PC-3 (cell line): ENCODE data around the gene JAG2.

- RAMPAGE, long total RNA, result no peak
Observed at GRCh38 chr14:104749050-104749539, 3.9 kb upstream of the SIVA1 start.

DNA sequence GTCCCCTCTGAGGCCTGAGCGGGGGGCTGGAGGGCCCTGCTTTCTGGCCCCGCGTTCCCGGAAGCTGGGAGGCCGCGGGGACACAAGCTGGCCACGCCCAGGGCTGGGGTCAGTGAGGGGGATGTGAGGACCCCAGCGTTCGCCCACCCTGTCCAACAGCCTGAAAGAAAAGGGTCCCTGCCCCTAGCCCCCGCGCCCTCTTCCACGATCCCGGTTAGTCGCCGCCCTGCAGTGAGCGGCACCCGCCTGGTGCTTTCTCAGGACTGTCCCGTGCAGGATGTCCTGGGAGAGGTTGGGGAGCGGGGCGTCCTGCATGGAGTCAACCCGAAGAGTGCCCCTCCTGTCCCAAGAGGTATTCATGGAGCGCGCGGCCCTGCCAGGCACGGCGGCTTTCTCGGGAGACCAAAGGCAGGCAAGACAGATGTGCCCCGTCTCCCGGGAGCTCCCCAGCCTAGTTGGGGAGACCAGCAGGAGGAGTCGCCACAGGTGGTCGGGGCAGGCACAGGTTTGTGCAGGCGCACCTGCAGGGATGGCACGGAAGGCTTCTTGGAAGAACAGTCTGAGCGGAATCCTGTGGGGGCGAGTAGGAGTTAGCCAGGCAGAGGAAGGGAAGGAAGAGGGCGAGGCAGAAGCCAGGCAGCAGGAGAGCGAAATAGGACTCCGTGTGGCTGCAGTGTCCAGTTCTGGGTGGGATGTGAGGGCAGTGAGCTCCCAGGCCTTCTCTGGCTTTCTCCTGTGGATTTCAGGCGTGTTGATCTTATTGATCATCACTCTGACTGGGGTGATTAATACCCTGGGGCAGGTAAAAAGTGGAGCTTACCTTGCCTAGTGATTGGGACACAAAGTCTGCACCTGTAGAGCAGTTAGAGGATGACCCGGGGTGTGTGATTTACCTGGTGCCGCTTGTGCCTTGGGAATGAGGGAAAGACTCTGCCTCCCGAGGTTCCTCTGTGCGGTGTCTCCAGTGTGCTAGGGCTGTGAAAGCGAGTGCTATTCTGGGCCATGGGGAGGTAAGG lies 745 bp downstream of the SIVA1 start:
- RAMPAGE, long total RNA, result no peak

GRCh38 chr14:104759461-104759704 lies 6.4 kb downstream of the SIVA1 start:
- RAMPAGE, long total RNA, result no peak

DNA sequence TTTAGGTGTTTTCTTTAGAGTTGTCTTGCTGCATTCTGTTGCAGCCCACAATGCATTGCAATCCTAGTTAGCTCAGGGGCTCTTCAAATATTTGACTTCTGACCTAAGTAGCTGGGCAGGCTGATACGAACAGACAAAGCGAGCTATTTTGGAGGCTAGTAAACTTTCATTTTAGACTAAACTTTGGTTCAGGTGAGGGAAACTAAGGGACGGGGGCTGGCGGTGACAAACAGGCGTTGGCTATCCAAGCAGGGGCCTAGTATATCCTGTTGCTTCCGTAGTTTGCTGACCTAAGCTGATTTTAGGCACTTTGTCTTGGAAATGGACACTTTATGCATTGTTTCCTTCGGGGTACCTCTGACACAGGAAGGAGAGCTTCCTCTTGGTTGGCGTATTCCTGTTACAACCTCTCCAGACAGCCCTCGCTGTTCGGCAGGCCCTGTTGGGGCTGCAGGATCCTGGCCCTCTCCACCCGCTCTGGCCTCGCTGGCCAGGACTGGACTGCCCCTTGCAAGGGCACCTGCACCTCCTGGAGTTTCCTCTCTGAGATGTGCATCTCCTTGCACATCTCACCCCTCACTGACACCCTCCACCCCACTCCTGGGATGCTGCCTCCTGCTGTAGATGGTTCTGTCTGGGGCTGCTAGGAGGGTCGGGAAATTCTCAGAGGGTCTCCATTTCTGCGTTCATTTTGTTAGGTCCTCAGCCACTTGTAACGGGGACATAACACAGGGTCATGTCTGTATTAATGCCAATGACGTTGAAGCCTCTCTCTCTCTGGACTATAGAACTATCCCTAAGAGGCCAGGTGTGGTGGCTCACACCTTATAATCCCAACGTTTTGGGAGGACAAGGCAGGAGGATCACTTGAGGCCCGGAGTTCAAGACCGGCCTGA lies 14.4 kb downstream of the SIVA1 start:
- RAMPAGE, long total RNA, result no peak

DNA sequence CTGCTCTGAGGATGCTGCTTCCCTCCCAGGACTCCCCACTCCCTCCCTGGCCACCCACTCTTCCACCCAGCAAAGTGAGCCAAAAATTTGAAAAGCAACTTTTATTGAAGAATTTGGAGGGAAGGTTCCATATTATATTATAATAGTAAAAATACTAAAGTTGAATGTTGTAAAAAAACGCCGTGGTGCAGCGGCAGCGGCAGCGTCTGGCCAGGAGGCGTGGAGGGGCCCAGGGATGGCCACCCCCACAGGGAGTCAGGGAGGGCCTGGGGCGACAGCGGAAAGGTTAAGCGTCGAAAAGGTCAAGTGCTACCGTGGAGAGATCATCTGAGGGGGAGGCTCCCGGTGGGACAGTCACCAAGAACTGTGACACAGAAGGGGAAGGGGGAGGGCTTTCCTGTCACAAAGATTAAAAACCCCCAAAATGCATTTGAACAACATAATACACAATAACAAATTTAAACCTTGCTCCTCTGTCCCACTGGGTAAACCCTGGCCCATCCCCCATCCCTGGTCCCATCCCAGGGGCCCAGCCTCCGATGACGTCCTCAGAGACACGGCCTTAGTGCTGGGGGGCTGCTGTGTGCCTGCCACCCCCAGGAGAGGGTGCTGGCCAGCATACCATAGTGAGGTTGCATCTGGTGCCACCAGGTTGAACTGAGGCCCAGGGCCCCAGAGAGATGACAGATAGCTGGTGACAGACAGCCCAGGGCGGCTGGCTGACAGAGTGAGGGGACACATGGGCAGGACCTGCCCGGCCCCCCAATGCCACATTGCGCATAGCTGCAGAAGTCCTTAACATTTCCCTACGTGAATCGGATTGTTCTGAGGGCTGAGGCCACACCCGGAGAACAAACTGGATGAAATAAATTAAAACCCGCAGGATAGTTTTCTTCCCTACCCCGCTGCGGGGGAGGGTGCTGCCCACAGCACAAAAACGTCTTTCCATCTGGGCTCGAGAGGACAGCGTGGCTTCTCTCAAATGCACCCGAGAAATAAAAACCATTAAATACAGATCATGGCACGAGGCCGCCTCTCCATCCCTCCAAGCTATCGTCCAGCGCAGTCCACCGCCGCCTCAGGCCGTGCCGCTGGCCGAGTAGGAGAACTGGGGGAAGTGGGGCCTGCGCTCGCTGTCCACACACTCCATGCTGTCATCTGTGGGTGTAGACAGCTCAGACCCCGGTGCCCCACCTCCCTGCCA lies 16.7 kb downstream of the SIVA1 start:
- RAMPAGE, long total RNA, result no peak

- RAMPAGE, long total RNA, result no peak
Observed at GRCh38 chr14:104779889-104780294, 15.7 kb downstream of the AKT1 start.

DNA sequence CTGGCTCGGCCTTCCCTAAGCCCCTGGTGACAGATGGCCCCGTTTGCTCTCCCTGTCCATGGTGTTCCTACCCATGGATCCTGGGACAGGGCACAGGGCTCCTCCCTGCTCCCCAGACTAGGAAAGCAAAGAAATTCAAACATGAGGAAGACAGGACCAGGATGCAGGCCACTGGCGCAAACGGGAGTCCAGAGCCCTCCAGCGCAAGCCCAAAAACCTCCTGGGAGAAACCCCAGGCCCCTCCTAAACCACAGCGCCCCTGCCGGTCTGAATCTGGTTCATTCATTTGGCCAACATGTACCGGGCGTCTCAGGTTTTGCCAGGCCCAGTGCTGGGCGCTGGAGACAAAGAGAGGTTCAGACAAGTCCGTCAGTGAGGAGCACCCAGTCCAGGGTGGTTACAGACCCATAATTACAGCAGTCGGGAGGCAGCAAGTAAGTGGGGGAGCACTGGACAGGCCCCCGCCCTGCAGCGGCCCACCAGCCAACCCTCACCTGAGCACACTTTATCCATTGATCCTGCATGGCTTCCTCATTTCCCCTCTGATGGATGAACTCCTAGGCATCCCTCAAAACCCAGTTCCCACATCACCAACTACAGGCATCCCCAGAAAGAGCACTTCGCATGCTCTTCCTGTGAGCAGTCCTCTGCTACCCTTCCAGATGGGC lies 2.2 kb downstream of the AKT1 start:
- RAMPAGE, long total RNA, result no peak

DNA sequence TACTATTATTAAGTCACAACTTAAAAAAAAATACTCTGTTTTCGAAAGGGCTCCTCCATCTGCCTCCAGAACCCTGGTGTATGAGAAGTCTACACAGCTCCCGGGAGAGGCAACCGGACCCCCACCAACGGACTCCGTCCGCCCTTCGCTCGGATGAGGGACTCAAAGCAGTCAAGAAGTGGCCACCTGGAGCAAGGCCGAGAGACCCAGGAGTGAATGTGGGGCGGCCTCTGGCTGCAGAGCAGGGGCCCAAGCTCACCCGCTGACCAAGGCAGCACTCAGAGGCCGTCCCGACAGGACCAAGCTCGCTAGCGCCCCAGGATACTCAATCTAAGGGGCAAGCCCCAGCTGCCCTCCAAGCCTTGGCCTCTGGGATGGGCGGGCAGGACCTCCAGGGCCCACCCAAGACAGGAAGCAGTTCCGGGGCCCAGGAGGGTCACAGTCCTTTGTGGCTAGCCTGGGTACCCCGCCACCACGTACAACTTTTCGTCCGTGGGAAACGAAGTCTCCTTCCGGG lies 959 bp downstream of the AKT1 start:
- RAMPAGE, long total RNA, result no peak

DNA sequence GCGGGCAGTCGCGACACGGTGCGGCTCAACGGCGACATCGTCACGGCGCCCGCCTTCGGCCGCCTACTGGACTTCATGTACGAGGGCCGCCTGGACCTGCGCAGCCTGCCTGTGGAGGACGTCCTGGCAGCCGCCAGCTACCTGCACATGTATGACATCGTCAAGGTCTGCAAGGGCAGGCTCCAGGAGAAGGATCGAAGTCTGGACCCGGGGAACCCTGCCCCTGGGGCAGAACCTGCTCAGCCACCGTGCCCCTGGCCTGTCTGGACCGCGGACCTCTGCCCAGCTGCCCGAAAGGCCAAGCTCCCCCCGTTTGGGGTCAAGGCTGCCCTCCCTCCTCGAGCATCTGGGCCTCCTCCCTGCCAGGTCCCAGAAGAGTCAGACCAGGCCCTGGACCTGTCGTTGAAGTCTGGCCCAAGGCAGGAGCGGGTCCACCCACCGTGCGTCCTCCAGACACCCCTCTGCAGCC lies 502 bp downstream of the ZBTB42 start:
- RAMPAGE, long total RNA, result no peak

DNA sequence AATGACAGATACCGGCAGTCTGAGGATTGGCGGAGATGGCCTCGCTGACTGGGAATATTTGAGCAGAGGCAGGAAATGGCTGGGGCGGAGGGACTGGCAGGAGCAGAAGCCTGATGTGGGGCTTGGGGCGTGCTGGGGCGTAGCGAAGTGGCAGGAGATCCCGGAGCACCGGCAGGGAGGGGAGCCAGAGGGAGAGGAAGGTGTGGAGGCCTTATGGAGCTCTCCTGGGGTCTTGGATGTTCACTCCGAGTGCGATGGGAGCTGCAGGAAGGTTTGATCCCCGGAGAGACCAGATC lies 24.8 kb downstream of the ZBTB42 start:
- RAMPAGE, long total RNA, result no peak

- RAMPAGE, long total RNA, result no peak
Observed at GRCh38 chr14:104864027-104864699, 905 bp upstream of the CEP170B start.

DNA sequence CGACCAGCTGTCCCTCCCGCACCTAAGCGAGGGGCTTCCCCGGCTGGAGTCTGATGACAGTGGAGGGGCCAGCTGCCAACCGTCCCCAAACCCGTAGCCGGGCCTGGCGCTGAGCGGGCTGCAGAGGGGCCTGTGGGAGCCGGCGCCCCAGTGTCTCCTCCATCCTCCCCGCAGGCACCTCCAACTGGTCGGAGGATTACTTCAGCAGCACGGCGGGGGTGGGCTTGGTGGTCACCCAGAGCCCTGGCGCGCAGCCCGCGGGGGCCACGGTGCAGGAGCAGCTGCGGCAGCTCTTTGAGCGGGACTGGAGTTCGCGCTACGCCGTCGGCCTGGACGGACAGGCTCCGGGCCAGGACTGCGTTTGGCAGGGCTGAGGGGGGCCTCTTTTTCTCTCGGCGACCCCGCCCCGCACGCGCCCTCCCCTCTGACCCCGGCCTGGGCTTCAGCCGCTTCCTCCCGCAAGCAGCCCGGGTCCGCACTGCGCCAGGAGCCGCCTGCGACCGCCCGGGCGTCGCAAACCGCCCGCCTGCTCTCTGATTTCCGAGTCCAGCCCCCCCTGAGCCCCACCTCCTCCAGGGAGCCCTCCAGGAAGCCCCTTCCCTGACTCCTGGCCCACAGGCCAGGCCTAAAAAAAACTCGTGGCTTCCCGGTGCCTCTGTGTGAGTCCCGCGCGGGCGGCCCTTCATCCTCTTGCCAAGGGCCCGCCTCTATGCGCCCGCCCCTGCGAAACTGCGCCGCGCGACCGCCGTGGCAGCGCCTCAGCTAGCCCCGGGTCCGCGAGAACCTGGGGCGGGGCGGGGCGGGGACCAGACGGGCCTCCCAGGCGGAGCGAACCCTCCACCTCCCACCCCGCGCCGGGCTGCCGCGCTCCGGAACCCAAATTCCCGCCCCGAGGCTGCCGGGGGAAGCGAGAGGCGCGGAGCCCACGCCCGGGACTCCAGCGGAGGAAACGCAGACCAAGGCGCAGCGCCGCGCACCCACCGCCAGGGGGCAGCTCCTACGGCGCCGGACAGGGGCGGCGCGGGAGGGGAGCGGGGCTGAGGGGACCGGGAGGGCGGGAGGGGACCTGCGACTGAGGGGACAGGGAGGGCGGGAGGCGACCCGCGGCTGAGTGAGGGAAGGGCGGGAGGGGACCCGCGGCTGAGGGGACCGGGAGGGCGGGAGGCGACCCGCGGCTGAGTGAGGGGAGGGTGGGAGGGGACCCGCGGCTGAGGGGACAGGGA lies 8.3 kb downstream of the PLD4 start:
- RAMPAGE, long total RNA, result no peak

DNA sequence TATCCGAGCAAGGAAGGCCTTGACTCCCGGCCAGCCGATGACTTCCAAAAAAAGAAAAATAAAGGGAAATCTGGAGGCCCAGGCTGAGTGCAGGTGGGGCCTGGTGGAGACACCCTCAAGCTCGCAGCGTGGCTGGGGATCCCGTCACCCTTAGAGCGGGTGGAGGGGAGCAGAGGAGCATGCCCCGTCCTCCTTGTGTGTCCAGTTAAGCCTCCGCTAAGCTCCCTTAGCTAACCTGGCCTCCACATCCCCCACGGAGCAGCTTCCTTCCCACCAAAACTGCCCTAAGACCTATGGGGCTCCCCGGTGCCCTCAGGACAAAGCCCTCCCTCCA lies 4.2 kb downstream of the AHNAK2 start:
- RAMPAGE, long total RNA, result no peak

DNA sequence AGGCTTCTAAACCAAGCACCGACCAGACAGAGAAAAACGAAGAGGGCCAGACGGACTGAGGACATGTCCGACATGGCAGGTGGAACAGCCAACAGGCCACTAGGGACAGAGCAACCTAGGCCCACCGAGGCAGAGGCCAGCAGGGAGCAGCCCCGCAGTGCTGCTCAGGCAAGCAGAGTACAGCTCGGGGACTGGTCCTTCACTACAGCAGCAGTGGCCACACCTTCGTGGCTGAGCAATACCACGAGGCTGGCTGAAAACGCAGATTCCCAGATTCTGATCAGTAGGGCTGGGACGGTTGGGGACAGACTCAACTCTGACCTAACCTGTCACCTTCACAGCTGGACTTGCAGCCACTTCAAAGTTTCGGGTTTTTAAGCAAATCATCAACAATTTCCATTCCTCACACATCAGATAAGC lies 1.7 kb downstream of the CDCA4 start:
- RAMPAGE, long total RNA, result no peak

DNA sequence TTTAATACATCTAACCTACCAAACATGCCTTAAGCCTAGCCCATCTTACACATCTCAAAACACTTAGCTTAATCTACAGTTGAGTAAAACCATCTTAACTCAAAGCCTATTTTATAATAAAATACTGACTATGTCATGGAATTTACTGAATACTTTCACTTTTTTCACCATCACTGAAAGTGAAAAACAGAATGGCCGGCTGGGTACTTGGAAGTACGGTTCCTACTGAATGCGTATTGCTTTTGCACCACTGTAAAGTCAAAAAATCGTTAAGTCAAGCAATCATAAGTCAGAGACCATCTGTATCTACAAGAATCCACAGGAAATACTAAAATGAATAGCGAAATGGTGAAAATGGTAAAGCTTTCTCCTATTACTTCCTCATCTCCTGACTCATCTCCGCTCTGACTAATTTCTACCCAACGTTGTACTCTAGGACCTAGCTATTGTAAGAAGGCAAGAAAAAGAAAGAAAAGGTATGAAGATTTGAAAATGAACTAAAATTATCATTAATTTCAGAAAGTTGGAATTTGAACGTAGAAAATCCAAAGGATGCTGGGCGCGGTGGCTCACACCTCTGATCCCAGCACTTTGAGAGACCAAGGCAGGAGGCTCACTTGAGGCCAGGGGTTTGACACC lies 5.1 kb upstream of the CDCA4 start:
- RAMPAGE, long total RNA, result no peak

DNA sequence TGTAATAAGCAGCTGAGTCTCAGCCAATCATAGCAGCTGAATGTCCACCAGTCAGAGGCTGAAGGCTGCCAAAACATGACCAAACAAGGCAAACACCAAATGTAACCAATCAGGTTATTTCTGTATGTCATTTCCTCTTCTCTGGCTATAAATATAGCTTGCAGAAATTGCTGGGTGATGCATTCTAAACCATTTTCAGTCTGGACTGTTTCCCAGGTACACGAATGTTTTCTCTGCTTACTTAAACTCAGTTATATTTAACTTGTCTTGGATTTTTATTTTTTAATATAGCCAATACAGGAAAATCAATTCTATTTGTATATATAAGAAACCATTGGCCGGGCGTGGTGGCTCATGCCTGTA lies 6.3 kb upstream of the CDCA4 start:
- RAMPAGE, long total RNA, result no peak

DNA sequence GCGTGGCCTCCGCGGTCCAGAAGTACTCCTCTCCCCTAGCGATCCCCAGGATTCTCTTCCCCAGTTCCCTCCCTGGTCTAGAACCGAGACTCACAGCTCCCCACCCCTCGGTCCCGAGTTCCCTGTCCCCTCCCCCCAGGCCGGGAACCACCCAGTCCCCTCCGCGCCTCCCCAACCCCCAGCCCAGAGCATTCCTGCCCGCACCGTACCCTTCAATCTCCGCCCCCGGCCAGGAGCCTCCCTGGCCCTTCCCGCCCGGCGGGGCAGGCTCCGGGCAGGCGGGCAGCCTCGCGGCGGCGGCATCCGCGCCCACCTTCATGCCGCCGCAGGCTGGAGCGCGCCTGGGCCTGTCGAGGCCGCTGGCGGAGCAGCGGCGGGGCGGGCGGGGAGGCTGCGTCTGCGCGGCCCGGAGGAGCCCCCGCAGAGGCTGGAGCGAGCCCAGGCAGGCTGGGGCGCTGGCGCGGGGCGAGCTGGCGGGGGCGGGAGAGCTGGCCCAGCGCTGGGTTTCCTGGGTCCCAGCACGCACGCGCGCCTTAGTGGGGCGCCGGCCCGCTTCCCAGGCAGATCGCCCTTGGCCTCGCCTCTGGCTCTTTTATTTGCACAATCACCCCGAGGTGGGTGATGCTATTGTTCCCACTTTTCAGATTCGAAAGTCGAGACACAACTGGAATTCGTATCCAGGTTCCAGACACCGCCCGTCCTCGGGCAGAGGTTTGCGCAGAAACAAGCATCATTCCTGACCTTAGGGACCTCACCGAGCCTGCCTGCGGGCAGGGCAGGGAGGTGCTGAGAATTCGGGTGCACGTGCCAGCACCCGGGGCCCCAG lies 22.3 kb upstream of the GPR132 start:
- RAMPAGE, long total RNA, result no peak

- RAMPAGE, long total RNA, result no peak
Observed at GRCh38 chr14:105153497-105153894, 15.1 kb downstream of the JAG2 start.

DNA sequence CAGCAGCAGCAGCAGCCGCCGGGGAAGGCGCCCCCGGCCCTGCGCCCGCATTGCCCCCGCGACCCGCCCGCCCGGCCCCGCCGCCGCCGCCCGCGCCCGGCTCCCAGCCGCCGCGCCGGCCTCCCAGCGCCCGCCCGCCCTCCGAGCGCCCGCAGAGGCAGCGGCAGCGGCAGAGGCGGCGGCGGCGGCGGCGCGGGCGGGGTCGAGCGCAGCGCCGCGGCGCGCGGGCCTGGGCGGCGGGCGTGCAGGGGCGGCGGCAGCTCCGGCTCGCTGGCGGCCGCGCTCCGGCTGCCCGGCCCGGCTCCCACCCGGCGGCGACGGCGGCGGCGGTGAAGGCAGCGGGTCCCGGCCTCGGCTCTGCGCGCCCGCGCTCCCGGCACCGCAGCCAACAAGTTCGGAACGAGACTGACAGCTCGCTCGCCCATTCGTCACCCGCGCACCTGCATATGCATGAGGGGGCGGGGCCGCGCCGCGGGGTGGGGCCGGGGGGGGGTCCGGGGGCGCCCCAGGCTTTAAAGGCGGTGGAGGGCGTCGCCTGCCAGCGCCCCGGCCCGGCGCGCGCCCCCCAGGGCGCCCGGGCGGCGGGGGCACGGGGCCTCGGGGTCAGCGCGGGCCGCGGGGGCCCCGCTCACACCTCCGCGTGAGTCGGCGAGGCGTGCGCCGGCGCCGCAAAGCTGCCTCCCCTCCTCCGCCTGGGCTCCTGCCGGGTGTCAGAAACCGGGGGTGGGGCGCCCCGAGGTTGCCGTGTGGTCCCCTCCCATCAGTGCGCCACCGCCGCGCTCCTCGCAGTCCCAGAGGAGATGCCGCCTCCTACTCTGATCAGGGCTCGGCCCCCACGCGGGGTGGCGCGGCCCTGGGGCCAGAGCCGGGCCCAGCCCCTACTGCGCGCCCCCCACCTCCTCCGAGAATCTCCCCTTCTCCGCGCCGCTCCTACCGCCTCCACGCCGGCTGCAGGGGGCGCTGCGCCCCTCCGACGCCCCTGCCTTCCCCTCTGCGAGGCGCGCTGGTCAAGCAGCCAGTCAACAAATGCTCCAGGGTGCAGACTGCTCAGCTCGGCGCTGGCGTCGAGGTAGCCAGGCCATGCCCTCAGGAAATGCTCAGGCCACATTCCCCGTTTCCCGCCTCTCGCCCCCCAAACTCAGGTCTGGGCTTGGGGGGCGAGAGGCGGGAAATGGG lies at the start of gene JAG2:
TSS of gene JAG2 (minus strand) at position 407 of the 1,176 bp plus-strand sequence.
- RAMPAGE, long total RNA, result no peak

- RAMPAGE, long total RNA, result no peak
Observed at GRCh38 chr14:105192801-105193779, 12.0 kb upstream of the NUDT14 start.